Glomerular endothelial cell (primary cell): ENCODE results near the genes MTRF1 and VWA8.

- RAMPAGE, long total RNA, result no peak
These were observed 93.9 kb downstream of the COG6 start for GRCh38 chr13:39749403-39749725.

DNA sequence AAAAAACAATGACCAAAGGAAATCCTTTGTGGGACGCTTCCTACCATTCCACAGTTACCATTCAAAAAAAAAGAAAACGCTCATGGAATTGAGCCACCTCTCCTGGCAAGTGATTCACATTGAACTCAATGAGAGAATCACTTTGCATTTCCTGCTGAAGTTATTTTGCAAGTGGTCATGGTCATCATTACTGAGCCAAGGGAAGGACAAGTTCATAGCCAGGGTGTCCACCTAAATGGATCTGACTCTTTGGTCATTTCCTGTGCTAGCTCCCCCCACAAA, 352.6 kb downstream of the FOXO1 start:
- RAMPAGE, long total RNA, result no peak

- RAMPAGE, long total RNA, result no peak
These were observed 187.0 kb downstream of the FOXO1 start for GRCh38 chr13:40479139-40480161.

- RAMPAGE, long total RNA, result no peak
These were observed 170.0 kb downstream of the FOXO1 start for GRCh38 chr13:40496426-40496859.

DNA sequence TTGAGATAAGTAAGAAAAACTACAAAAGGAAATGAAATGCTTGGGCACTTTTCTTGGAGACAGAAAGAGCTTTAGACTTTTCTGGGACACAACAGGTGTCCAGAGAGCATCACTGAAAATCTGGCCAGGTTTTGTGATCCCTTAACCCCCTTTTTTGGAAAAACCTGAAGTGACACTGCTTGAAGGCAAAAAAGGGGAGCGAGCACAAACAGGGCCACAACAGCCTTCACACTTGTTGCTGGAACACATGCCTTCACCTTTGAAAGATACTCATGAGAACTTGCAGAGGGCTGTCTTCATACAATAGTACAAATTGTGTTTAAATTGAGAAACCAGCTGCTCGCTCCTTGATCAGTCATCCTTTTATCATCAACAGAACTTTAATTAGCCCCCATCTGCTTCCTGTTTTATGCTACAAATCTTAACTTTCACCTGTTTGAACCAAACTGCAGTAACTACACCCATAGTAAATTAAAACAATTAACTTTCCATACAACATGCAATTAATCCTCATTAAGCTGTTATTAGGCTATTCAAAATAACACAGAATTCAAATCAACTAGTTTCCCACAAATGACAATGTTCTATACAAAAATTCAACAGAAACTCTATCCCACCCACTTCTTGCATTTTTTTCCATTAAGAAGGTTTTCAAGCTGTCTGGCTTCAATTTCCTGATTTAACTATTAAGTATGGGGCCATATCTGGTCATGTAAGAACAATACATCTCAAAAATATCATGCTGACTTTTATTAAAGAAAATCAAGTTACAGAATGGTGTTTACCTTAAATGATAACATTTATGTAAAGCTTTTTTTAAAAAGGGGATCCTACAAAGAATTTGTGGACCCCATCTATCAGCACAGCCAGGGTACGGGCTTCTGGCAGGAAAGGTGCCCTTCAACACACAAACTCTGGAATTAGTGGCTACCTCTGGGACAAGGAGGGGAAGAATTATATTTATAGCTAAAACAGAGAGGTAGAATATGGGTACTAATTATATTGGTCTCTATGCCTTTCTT, 85.1 kb downstream of the FOXO1 start:
- RAMPAGE, long total RNA, result no peak

DNA sequence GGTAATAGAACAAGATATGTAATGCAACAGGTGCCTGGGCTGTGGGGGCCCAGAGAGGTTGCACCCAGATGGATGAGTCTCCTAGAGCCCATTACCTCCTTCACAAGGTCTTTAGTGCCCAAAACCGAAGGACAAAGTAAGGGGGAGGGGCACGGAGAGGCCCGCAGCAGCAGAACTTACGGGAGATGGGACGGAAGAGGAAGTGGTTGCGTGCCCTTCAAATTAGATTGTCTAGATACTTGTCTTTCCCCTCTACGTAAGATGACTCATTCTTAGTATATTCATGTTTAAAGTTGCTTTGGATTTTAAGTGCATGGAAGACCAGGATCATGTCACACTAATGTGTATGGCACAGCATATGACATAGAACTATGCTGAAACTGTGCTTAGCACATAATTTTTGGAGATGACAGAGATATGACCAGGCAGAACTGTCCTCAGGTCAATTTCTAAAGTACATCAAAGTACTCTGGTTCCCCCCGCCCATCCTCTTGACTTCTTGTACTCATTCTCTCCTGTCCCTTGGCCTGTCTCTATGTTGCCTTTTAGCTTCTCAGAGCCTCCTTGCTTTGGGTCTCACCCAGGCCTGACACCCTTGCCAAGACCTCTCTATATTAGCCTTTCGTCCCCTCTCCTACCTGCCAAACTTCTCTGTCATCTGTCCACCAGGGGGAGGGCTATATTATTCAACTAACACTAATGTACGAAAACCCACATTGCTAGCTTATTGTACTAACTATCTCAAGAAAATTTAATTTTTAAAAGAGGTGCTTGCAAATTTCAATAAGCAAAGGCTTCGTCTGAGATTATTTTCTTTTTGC, 5.9 kb upstream of the MRPS31 start:
- RAMPAGE, long total RNA, result no peak

DNA sequence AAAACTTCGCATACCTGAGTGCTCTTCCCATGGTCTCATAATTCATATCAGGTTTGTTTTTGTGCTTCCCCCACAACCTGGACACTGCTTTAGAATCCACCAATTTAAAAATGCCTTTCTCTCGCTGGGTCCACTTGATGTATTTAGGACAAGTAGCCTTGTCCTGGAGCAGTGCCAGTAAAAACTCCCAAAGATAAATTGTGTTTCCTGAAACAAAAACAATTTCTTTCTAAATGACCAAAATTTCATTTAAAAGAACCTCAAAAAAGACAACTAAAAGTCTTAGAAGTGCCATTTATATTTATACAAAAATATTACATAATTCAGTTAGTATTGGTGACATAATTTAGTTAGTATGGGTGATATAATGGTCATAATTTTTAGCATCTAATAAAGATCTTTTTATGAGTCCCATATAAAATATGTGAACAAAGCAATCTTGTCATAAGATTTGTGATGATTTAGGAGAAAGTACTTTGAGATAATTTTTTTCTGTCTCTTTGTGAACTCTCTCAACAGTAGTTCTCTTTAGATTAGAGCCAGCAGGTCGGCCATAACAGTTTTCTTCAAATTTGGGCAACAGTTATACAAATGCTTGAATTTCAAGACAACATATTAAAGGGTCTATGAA, 76.1 kb downstream of the ELF1 start:
- RAMPAGE, long total RNA, result no peak

GRCh38 chr13:40978675-40979270, 40.3 kb downstream of the ELF1 start:
- RAMPAGE, long total RNA, result no peak

- RAMPAGE, long total RNA, result no peak
These were observed 13.7 kb upstream of the WBP4 start for GRCh38 chr13:41047378-41048200.

GRCh38 chr13:41054219-41054584, 7.1 kb upstream of the WBP4 start:
- RAMPAGE, long total RNA, result no peak

DNA sequence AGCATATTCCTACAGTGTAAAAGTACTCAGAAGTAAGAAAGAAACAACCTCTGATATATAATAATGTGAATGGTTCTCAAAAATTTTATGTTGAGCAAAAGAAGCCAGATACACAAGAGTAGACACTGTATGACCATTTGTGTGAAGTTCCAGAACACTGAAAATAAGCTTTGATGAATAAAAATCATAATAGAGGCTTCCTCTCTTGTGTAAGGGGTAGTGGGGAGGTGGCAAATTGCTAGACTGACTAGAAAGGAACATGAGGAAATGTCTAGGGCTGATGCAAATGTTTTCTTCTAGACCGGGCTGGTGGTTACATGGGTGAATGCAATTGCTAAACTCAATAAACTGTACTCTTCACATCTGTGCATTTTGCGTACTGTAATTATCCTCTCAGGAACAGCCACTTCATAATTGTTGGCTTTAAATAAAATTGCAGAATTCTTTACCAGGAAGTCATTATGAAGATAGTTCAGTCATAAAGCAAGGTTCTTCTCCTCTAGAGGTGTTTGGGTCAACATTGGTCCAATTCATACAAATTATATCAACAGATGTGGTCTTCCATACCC, 5.1 kb upstream of the KBTBD7 start:
- RAMPAGE, long total RNA, result no peak

DNA sequence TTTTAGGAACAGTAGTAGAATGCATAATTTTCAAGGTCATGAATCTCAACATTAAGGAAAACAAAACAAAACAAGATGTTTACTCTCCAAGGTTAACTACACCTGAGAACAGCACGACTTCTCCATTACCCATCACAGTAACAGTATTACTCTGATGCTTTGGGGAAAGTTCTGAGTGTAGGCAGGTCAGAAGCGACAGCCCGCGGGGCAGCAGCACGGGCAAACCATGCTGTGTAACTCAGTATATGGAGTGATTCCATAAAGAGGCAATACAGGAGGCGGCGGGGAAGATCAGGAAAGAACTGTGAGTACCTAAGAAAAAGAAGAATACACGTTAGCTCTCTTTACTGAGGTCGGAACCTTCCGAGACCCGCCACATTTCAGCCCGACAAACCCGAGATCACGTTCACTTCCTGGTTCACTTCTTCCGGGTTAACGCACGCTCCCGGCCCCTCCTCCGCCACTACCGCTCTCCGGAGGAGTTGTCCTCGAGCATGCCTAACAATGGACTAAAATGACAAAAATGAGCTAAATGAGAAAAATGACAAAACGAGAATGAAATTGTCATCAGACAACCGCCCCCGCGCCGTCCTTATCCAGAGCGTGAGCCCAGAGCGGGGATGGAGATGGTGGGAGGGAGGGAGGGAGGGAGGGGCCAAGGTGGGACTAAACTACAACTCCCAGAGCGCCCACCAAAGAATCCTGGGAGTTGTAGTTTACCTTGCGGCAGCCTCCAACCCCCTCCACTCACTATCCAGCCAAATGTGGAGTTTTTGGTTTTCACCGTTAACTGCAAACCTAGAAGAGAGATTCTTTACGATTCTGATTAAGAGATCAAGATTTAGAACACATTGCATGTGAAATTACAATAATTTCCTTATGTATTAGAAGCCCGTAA, at the start of gene MTRF1:
Gene MTRF1, minus strand, starts transcription at position 404 of the 898 bp plus-strand sequence.
- RAMPAGE, long total RNA, result no peak

GRCh38 chr13:41356709-41357088, 45.6 kb downstream of the NAA16 start:
- RAMPAGE, long total RNA, result no peak

DNA sequence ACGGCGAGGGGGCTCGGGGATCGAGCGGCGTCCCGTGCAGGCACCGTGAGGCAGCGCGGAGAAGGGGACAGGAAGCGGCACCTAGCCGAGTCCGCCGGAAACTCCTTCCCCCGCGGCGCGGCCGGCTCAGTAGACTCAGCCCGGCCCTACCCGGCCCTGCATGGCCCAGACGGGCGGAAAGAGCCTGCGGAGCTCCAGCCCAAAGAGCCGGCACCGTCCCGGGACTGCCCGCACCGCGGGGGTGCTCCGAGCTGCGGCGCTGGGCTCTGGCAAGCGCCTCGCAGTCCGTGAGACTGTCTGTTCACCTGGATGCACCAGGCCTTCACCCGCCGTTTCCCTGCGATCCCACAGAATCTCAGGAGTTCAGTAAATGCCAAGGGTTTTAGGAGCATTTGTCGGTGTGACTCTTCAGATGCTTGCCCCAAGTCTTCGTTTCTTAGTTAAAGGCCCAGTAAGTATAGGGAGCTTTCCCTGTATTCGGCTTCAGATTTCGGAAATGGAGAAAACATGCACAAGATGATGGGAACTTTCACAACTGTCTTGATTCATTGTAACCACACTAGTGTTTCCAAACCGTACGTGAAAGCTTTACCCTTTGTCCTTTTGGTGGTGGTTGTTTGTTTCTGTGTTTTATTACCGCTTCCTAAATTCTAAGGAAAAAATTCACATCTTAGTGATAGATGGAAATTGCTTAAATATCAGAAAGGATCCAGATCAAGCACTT, at the start of gene VWA8:
Gene VWA8, minus strand, starts transcription at position 72 of the 724 bp plus-strand sequence.
- RAMPAGE, long total RNA, result no peak

- RAMPAGE, long total RNA, result no peak
These were observed 35.0 kb downstream of the DGKH start for GRCh38 chr13:42083337-42083985.

GRCh38 chr13:42870189-42870999, 89.0 kb downstream of the FAM216B start:
- RAMPAGE, long total RNA, result no peak

DNA sequence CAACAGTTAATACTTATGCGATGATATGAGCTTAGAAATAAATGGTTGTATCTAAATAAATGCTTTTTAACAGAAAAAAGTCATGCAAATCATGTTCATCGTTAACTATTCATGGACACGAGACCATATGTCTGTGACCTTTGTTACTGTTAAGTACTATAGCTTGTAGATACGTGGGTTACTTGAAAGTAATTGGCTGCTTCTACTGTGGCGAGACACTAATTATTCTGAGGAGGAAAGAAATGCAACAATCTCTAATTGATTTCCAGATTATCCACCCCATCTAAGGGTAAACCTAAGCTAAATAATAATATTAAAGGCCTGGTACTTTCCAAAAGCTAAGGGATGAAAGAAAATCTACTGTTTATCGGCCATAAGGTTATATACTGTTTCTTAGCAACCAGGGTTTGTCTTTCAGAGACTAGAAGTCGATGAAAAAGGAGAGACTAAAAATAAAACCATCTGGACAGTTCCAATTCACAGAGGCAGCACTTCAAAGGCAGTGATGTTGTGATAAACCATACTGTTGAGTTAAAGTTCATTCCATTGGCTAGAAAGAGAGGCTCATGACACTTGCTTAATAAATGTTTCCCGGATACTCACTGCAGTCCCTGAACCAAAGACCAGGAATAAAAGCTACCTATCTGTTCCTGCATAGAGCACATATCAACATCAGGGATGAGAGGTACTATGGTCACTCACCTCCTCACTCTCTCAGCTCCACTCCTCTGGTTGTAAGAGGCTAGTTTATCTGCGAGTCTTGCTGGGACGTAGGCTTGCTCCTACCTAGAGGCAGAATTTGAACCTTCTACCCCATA, 1.4 kb downstream of the EPSTI1 start:
- RAMPAGE, long total RNA, result no peak

DNA sequence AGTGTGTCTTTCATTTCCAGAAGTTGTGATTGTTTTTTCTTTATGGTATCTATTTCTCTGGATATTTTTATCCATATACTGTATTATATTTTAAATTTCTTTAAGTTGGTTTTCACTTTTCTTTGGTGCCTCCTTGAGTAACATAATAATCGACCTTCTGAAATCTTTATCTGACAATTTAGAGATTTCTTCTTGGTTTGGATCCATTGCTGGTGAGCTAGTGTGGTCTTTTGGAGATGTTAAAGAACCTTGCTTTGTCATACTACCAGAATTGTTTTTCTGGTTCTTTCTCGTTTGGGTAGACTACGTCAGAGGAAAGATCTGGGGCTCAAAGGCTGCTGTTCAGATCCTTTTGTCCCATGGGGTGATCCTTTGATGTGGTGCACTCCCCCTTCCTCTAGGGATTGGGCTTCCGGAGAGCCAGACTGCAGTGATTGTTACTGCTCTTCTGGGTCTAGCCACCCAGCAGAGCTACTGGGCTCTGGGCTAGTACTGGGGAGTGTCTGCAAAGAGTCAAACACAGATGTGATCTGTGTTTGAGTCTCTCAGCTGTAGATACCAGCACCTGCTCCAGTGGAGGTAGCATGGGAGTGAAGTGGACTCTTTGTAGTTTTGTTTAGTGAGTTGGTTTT, 34.2 kb downstream of the DNAJC15 start:
- RAMPAGE, long total RNA, result no peak

- RAMPAGE, long total RNA, result no peak
These were observed 284.4 kb downstream of the DNAJC15 start for GRCh38 chr13:43307637-43308369.

- RAMPAGE, long total RNA, result no peak
These were observed 308.2 kb downstream of the DNAJC15 start for GRCh38 chr13:43331667-43331948.